SK-MEL-5 (cell line): ENCODE results near the gene CD101.

GRCh38 chr1:115168887-115169245 is 79.6 kb upstream of the TSPAN2 start:
RAMPAGE:
- cytosol, long total RNA, result no peak
- long total RNA, result no peak
- nucleus, long total RNA, result no peak

GRCh38 chr1:115198836-115199307 is 109.6 kb upstream of the TSPAN2 start:
RAMPAGE:
- cytosol, long total RNA, result no peak
- long total RNA, result no peak
- nucleus, long total RNA, result no peak

RAMPAGE:
- cytosol, long total RNA, result no peak
- long total RNA, result no peak
- nucleus, long total RNA, result no peak
Measured at GRCh38 chr1:115642329-115643172, 781 bp downstream of the VANGL1 start.

DNA sequence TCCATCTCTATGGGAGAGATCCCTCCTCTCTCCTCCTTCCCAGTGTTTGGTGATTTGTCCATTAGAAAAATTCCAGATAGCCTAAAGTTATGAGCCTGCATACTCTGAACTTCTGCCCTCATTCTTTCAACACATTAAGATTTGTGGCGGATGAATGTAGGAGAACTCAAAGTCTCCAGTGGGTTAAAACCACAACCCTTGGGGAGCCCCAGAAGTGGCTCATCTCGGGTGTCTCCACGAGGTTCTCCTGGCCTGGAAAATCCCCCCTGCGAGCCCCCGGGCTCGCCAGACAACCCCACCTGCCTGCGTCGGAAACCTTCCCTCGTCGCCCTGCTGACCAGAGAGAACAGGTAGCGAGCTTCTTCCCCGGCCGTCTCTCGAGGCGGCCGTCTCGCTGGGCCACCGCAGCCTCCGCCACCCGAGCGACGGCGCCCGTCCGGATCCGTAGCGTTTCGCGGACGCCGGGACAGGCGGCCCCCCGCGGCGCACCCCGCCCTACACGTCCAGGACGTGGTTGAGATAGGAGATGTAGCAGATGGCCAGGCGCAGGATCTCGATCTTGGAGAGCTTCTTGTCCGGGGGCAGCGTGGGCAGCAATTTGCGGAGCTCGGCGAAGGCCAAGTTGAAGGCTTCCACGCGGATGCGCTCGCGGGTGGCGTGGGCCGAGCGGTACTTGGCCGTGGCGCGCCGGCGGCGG is 3.3 kb downstream of the NHLH2 start:
RAMPAGE:
- cytosol, long total RNA, result no peak
- long total RNA, result no peak
- nucleus, long total RNA, result no peak

GRCh38 chr1:116153086-116153595 is 41.9 kb downstream of the MAB21L3 start:
RAMPAGE:
- cytosol, long total RNA, result no peak
- long total RNA, result no peak
- nucleus, long total RNA, result no peak

DNA sequence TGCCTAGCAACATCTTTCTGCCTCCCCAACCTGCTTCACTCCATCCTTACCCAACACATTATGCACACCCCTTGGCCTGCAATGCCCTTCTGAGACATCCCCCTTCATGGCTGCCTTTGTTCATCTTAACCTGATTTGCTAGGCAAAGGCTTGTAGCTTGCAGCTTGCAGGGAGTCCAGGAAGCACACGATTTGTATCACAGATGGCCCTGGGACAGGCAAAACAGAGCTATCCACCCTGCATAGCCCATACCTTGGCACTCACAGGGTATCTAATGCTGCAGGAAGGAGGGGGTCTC is 27.1 kb upstream of the ATP1A1 start:
RAMPAGE:
- cytosol, long total RNA, result no peak
- long total RNA, result no peak
- nucleus, long total RNA, result no peak

DNA sequence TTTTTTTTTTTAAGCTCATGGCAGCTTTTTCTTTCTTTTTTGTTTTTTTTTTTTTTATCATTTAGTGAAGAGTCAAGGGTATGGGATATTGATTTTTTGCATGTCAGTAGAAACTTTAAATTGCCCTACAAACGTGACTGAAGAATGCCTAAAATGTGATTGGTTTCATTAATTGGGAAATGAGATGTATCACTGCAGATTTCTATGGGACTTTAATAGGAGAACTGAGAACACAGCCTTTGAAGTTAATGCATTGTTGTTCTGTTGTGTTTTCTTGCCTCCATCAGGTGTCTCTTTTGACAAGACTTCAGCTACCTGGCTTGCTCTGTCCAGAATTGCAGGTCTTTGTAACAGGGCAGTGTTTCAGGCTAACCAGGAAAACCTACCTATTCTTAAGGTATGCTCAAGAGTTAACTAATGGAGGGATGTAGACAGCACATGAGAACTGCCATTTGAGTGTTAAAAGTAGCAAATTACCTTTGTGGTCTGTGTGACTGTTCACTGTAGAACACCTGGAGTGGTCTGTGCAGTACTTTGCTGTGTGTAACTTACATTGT is 17.5 kb downstream of the ATP1A1 start:
RAMPAGE:
- cytosol, long total RNA, result no peak
- long total RNA, result no peak
- nucleus, long total RNA, result no peak

RAMPAGE:
- cytosol, long total RNA, result no peak
- long total RNA, result no peak
- nucleus, long total RNA, result no peak
Measured at GRCh38 chr1:116394961-116395477, 22.0 kb downstream of the ATP1A1 start.

GRCh38 chr1:116405288-116406154 is 32.5 kb downstream of the ATP1A1 start:
RAMPAGE:
- cytosol, long total RNA, result no peak
- long total RNA, result no peak
- nucleus, long total RNA, result no peak

DNA sequence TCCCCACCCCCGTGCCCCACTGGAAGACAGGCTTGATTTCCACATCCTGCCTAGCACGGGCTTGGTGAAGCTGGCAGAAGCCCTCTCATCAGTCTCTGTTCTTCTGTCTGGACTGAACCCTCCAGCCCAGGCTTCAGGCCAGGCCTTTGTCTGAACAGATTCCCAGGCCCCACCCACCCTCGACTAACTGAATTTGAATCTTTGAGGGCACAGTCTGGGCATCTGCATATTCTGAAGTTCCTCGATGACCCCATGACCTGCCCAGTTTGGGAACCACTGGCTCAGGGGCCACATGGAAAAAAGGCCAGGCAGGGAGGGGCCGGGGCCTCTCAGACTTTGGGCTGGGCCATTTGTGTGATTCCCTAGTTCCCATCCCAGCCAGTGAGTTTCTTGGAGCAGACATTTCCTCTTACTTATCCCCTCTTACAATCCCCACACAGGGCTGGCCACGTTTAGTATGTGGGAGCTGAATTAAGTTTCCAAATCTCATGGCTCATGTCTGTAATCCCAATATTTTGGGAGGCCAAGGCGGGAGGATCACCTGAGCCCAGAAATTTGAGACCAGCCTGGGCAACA is 75.1 kb downstream of the CD58 start:
RAMPAGE:
- cytosol, long total RNA, result no peak
- long total RNA, result no peak
- nucleus, long total RNA, result no peak

DNA sequence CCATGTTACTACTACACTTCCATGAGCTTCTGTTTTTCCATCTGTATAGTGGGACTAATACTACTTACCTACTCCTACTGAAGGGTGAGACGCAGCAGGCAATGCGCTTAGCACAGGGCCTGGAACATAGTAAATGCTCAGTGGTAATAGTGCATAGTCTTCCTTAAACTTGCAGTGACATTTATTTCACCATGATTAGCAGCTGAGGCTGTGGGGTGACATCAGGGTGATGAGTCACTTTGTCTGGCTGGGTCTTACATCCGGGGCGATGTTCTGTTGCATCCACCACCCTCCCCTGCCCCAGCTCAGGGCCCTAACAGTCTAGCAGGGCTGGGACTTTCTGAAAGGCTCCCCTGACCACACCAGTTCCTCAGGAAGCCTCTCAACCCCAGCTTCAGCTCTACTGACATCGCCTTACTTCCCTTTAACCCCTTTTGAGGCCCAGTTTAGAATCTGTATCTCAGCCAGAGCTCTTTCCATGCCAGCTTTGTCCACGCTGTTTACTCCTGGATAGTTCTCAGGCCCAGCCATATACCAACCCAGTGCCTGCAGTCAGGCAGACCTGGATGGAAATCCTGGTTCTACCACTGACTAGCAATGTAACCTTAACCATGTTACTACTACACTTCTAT is 66.4 kb downstream of the CD58 start:
RAMPAGE:
- cytosol, long total RNA, result no peak
- long total RNA, result no peak
- nucleus, long total RNA, result no peak

GRCh38 chr1:116553330-116553895 is 17.4 kb downstream of the CD58 start:
RAMPAGE:
- cytosol, long total RNA, result no peak
- long total RNA, result no peak
- nucleus, long total RNA, result no peak

DNA sequence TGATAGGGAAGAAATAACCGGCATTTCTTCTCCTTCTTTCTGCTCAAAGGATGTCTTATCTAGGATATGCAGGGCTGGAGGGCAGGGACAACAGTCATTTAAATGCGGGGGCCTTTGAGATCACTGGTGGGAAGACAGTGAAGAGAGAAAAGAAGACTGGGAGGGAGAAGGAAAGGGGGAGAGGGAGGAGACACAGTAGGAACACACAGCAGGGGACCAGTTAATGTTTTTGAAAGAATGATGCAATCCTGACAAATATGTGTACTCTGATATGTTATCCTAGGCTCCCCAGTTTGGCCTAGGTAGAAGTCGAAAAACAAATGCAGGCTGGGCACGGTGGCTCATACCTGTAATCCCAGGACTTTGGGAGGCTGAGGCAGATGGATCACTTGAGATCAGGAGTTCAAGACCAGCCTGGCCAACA is 20.1 kb upstream of the IGSF3 start:
RAMPAGE:
- cytosol, long total RNA, result no peak
- long total RNA, result no peak
- nucleus, long total RNA, result no peak

DNA sequence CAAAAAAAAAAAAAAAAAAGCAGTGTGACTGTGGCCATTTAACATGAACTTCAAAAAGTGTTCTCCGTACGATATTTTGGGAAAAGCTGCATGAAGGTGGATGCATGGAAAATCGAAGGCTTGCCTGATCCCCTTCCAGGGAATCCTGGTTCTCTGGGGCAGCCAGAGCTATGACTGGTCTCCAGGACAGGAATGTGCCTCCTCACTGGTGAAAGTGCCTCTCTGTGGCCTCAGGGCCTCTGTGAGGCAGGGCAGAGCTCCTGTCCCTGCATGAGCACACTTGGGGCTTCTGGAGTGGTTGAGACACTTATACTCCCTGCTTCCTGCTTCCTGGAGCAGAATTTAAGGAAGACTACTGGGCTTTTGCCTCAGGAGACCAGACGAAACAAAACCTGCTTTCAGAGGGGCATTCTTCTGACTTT is 29.1 kb upstream of the IGSF3 start:
RAMPAGE:
- cytosol, long total RNA, result no peak
- long total RNA, result no peak
- nucleus, long total RNA, result no peak

GRCh38 chr1:116764374-116765002 is 10.3 kb downstream of the CD2 start:
RAMPAGE:
- cytosol, long total RNA, result no peak
- long total RNA, result no peak
- nucleus, long total RNA, result no peak

RAMPAGE:
- cytosol, long total RNA, result no peak
- long total RNA, result no peak
- nucleus, long total RNA, result no peak
Measured at GRCh38 chr1:116986247-116986703, 15.3 kb upstream of the CD101 start.

GRCh38 chr1:117001563-117002041 is at the start of gene CD101:
Gene CD101, plus strand, starts transcription at chr1:117001760.
RAMPAGE:
- cytosol, long total RNA, result no peak
- long total RNA, result no peak
- nucleus, long total RNA, result no peak

DNA sequence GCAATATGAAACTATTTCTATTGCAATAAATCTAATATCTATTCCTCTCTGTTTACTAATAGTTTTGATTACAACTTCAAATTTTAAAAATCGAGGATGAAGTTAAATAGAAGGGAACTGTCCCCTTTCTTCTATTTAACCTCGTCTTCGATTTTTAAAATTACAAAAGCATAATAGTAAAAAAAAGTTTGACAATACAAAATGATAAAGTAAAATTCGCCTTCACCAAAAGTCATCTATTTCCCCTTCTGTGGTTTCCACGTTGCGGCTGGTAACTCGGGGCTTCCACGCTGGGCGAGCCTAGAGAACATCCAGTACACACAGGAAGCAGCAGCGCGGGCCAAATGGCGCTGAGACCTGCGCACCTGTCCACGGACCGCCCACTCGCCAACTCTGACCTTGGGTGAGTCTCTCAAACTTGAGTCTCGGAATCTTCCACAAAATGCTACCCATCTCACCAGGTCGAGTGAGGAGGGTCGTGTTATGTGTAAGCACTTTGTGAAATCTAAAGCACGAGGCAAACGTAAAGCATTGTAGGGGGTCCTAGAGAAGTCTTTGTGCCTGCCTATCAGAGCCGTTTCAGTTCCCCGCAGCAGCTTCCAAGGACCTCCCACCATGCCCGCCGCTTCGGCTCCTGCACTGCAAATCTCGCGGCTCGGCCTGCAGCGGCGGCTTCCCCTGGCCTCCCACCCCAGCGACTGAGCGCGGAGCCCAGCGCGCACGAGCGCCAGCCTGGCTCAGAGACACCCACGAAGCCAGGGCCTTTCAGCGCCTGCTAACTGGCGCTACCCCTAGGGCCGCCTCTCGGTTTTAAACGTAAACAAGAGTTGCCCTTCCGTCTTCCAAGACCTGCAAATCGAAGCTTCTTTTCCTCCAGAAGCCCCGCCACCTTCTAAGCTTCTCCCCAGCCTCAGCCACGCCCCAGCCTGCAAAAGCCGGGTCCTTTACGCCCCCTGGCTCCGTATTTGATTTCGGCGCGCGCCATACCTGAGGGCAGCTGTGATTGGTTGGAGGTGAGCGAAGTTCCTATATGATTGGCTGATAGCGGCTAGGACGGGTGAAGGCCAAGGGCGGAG is 641 bp upstream of the TTF2 start:
RAMPAGE:
- cytosol, long total RNA, result no peak
- long total RNA, result no peak
- nucleus, long total RNA, result no peak

RAMPAGE:
- cytosol, long total RNA, result no peak
- long total RNA, result no peak
- nucleus, long total RNA, result no peak
Measured at GRCh38 chr1:117358019-117358426, 9.2 kb upstream of the MAN1A2 start.

RAMPAGE:
- cytosol, long total RNA, result no peak
- long total RNA, result no peak
- nucleus, long total RNA, result no peak
Measured at GRCh38 chr1:117537460-117537879, 68.4 kb upstream of the TENT5C start.